ENCODE measurements around a stretch of chr4.

DNA sequence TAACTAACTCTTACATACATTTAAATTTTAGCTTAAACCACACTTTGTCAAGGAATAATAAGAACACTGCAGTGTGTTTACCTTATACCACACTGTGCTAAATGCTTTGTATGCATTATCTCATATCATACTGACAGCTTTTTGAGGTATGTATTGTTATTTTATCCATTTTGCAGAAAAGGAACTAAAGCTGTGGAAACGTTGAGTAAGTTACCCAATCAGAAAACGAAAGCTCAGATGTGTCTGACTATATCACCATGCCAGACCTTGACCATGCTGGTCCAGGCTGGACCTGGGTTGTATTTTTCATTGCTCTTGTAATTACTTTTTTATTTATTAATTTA lies 2.1 kb downstream of the HSD17B11 start:
- RRBS = no CpG with 5 or more reads among the region's 2 CpGs

DNA sequence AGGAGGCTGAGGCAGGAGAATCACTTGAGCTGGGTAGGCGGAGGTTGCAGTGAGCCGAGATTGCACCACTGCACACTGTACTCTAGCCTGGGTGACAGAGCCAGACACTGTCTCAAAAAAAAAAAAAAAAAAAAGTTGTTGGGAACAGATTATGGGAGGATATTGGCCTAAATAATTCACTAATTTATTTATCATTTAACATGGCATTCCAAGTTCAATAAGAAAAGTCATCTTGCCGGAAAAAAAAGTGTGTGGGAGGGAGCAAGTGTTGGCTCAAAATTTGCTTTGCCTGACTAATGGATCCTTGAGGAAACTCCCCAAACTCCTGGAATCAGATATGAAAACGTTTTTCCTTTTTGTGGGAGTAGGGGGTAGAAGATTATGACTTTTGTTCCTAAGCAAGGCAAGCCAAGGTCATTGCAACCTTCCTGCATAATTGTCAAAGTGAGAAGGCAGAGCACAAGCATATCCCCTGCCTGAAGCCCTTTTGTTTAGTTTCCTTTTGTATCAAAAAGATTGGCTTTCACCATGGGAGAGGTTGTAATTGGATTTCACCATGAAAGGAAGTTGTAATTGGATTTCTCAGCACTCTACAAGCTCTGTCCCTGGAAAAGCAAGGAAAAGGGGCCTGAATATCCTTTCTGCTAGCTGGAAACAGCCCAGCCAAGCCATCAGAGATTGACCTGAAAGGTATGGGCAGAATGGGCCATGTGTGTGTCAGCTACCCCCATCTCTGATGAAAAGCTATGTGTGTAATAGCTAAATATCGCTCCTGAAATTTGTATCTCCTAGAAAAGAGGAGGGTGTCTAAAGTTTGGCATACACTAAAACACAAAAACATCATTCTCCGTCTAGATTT lies 8.8 kb downstream of the SPARCL1 start:
- RRBS = no CpG with 5 or more reads among the region's 6 CpGs

DNA sequence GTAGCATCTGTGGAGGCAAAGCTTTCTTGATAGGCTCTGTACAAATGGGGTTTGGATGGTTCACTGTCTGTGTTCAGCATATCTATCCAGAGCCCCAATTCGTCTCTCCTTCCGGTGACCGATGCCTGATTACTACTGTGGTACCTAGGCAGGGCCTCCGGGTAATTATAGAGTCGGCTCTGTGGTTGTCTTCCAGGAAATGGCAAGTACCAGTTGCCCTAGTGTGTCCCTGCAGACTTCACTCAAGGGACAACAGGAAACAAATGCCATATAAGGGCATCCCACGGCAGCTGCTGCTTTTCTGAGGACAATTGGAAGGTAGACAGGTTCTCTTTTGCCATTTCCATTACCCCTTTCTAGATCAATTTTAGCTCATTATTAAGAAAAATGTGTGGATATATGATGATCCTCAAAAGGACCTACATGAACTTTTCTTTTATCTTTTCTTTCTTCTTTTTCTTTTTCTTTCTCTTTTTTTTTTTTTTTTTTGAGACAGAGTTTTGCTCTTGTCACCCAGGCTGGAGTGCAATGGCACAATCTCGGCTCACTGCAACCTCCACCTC lies 30.4 kb upstream of the SPARCL1 start:
- RRBS = no CpG with 5 or more reads among the region's 7 CpGs

DNA sequence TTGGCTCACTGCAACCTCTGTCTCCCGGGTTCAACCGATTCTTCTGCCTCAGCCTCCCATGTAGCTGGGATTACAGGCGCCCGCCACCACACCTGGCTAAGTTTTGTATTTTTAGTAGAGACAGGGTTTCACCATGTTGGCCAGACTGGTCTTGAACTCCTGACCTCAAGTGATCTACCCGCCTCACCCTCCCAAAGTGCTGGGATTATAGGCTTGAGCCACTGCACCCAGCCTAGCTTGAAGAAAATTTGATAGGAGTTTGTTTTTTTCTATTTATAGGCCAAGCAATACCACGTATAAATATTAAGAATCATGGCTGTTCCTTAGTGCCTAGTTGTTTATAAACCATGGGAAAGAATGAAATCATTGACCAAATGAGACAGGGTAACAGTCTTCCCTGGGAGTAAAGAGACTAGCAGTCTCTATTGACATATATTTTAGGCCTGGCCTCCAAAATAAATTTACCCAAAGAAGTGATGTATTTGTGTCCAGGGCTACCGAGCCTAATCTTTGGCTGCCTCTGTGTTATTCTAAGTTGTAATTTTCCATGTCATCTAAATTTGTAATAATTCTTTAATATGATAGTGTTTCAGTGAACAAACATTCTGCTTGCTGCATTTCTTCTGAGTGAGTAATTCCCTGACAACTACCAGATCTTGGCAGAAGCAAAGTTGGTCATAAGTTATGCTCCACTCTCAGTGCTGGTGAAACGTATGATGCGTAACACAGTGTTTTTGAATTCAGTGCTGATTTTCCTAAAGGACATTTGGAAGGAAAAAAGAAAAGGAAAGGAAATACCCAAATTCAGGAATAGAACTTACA lies 10.3 kb downstream of the PKD2 start:
- RRBS = no CpG with 5 or more reads among the region's 9 CpGs

GRCh38 chr4:88038049-88038566 lies 30.7 kb downstream of the PKD2 start:
- RRBS = no CpG with 5 or more reads among the region's 10 CpGs

- RRBS = no CpG with 5 or more reads among the region's 14 CpGs
These were observed 388 bp upstream of the PPM1K start for GRCh38 chr4:88284843-88285055.

DNA sequence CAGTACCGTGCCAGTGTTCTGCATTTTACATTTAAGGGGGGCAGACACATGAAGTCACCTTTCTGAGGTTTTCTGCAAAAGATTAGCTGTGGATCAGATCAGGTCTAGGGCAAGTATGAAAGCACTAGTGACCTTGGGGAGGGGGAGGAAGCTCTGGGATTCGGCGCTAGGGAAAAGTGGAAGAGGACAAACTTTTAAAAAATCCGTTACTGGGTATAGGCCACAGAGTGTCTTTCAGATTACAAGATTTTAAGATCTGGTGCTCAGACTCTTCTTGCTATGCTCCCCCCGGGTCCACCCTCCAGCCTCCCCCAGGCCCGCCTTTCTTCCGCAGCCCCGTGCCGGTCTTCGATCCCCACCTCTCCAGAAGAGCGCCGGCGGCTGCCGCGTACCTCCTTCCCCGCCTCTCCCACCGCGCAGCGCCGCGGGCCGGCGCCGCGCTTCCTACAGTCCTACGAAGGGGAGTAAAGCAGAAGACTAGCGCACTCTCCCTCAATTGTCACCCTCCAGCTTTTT lies 662 bp upstream of the HERC3 start:
- RRBS = 5% methylated on average over 16 of the region's 27 CpGs

GRCh38 chr4:88646574-88647517 lies 50.8 kb downstream of the NAP1L5 start:
- RRBS = no CpG with 5 or more reads among the region's 10 CpGs

DNA sequence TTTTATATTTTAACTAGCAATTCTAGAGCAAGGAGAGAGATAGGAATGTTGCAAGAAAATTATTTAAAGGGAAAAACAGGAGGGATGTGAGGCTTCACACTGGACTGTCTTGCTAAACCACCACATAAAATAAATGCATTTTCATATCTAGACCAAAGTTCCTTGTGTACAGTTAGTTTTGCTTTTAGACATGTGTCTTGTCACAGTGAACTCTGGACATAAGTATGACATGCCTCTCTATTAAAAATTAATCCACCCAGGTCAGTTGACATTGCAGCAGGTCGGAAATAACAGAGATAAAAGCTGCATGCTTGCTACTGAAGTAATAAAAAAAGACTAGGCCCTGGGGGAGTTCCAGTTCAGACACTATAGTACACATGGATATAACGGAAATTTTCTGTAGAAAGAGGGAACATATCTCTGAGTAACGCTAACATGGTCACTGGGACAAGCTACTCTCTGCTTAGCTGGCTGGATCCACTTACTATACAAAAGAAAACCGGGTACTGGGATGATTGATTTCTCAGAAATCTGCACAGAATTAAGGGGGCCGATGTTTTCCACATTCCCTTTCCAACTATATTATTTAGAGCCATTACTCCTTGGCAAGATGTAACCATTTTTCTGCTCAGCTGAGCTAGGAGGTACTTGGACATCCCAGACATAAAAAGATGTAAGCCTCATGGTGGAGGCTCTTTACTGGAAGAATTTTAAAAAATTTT lies 56.5 kb upstream of the NAP1L5 start:
- RRBS = no CpG with 5 or more reads among the region's 5 CpGs

- RRBS = no CpG with 5 or more reads among the region's 2 CpGs
These were observed 76.2 kb upstream of the NAP1L5 start for GRCh38 chr4:88773572-88774576.

GRCh38 chr4:88777616-88778526 lies 80.2 kb upstream of the NAP1L5 start:
- RRBS = no CpG with 5 or more reads among the region's 5 CpGs

DNA sequence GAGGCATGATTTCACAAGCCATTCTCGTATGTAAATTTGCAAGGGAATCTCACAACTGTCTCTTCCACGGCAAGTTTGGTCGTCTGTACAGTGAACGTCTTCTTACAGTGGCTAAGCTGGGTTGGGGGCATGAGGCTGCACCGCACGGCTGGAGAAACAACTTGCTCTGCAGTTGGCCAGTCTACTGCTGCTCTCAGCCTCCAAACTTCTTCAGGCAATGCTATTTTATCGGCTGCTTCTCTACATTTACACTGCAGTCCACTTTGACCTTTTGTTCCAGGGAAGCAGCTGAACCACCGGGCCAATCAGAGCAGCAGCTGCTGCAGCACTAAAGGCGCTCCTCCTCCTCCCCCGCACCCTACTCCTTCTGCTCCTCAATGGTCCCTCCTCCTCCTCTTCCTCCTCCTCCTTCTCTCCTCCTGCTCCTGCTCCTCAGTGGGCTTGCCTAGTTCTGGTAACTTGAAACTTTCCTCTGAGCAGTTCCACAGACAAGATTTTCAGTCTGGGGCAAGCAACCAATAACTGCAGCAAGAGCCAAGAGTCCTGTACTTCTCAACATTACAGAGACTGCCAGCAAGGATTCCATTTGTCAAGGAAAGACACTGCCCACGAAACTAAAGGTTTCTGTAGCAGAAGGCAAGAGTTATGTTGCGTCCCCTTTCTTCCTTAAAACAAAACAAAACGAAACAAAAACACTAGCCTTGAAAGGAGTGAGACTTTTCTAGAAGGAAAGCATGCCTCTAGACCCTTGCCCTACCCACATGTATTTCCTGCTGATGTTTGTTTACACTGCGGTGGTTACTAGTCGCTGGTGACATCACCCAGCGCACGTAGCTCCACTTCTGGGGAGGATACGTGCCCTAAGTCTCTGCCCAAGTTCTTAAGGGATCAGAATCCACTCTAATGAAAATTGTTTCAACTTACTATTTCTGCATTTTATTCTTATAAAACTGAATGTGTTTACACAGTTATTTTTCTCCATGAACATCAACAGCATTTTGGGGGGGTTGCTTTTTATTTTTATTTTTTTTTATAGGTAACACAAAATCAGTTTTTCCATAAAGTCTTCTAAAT lies 125.7 kb upstream of the NAP1L5 start:
- RRBS = no CpG with 5 or more reads among the region's 18 CpGs

- RRBS = no CpG with 5 or more reads among the region's 4 CpGs
These were observed 47.9 kb downstream of the FAM13A start for GRCh38 chr4:89009061-89009435.

GRCh38 chr4:89161067-89161392 lies 49.7 kb downstream of the TIGD2 start:
- RRBS = no CpG with 5 or more reads among the region's 1 CpG

GRCh38 chr4:89221156-89221602 lies 86.4 kb downstream of the GPRIN3 start:
- RRBS = no CpG with 5 or more reads among the region's 2 CpGs

DNA sequence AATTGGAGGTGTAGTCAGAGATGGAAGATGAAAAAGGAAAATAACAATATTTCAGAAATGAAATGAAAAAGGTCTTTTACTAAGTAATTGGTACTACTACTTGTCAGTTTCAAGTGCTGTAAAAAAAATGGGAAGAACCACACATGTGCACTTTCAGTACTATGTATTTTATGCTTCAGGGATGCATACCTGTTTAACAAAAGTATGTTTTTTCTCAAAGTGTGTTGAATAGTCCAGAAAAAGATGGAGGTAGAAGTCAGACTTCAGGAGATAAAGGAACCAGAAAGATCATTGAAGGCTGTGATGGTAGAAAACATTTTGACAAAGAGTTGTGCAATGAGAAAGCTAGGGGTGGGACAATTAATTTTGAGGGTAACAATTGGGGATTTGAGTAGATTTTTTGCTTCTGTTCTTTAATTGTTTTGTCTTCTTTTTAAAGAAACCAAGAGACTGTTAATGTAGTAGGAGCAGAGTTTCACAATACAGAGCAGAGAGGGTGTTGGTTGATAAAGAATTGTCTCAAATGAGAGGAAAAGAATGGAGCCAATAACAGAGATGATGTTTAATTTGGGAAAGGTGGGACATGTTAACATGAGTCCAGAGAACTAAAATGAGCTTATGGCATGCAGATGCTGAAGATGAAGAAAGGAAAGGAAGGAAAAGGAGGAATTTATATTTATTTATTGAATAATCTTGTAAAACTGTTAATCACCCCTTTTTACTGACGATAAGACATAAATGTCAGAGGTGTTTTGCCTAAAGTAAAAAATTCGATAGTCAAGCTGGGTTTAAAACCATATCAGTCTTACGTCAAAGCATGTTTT lies 93.9 kb downstream of the SNCA start:
- RRBS = no CpG with 5 or more reads among the region's 3 CpGs

- RRBS = no CpG with 5 or more reads among the region's 8 CpGs
These were observed 3.8 kb downstream of the MMRN1 start for GRCh38 chr4:89898287-89898971.

GRCh38 chr4:94408560-94409540 lies 42.9 kb upstream of the PDLIM5 start:
- RRBS = no CpG with 5 or more reads among the region's 5 CpGs

Measured in HTR-8/SVneo (cell line).